Vein endothelial cell (primary cell): ENCODE measurements around a stretch of chr5.

DNA sequence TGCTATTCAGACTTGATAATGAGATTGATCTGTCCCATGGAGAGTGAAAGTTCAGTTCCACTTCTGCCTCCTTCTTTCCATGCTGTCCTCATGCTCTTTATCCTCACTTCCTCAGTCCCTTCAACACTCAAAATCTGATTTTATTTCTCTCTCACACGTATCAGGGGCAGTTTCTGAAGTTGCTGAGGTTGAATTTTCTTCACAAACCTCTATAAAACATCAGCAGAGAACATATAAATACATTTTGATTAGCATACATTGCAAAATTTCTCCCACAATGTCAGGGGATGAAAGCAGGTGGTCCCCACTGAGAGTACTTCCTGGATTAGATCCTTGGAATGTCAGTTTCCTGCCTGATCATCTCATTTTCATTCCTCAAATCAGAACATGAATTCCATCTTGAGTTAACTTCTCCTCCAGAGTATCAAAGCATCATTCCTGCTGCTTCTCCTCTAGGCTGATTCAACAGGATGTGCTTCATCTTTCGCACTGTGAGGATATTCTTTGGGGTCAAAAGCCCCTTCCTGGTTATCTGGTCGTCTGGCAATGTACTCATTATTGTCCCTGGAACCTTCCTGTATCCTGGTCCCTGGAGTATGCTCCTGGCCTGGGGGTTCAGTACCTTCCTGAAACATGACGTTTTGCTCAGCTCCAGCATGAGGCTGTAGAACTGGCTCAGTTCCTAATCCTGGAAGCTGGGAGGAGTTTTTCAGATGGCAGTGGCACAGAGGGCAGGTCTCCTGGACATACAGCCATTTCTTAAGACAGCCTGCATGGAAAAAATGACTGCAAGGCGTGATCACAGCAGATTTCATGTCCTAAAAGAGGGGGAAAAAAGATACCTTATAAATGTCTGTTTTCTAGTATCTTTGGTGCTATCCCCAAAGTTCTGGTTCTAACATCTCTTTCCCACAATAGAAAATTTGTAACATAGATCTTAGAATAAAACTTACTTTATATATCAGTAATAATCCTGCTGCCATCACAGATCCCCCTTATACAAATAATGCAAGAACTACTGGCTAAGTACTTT is 50.8 kb downstream of the RNF145 start:
- CAGE, long polyA plus RNA = no peak

GRCh38 chr5:159178922-159179678 is 30.3 kb downstream of the RNF145 start:
- CAGE, long polyA plus RNA = no peak

DNA sequence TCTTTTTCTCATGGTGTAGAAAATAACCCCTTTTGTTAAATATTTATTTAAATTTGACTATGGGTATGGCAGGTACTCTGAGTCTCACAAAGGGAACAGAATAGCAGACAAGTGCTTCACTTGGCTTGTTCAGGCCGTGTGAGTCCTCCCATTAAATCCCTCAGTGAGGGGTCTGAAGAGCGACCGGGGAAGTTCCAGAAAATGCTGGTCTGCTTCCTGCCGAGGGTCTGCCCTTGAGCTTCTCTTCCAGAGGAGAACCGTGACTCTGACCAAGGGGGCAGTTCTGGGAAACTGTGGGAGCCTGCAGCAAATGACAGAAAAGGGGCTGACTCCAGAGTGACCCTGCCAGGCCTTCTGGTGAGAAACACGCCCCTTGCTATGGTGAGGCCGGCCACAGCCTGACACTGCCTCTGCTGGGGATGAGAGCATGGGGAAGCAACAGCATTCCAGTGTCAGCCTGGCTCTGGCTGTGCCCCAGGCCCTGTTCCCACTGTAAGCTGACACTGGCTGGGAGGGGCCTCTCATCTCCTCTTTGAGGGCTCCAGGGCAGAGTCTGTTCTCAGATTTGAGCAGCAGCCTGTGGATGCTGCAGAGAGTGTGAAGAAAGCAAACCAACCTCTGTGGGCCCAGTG is 179.9 kb upstream of the IL12B start:
- CAGE, long polyA plus RNA = no peak

DNA sequence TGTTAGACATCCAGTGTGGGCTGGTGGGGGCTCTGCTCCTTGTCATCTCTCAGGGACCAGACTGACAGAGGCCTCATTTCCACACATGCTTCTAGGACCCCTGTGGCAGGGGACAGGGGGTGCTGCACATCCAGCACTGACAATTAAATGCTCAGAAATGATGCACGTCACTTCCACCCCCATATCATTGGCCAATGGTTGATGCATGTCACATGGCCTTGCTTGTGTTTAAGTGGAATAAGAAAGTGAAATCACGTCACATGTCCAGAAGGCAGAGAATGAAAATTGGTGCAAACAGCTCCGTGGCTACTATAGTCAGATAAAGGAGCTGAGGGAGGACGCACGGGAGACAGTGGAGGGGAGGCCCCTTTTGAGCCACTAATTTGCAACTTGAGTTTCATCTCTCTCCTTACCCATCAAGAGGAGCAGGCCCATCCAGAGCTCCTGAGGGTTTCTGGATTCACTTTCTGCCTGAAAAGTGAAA is 134.1 kb upstream of the ADRA1B start:
- CAGE, long polyA plus RNA = no peak

DNA sequence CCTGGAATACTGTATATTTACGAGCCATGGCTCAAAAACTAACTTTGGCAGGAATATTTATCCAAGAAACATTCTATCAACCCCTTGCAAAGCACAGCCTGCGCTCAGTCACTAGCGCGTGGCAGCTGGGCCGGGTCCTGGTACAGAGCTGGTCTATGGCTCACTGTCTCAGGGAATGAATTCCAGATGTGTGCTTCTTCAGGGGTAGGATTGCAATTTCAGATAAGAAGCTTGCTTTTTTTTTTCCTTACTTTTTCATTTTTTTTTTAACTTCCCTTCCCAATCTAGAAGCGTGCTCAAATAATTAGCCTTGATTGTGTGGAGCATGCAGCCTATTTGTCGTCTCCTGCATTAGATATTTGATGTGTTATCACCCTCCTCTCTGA is 128.9 kb upstream of the ADRA1B start:
- CAGE, long polyA plus RNA = no peak

- CAGE, long polyA plus RNA = no peak
Measured at GRCh38 chr5:160061643-160062004, 52.7 kb downstream of the TTC1 start.

GRCh38 chr5:160080313-160080871 is 38.9 kb downstream of the PWWP2A start:
- CAGE, long polyA plus RNA = no peak

GRCh38 chr5:160093495-160094355 is 25.5 kb downstream of the PWWP2A start:
- CAGE, long polyA plus RNA = no peak

GRCh38 chr5:160132908-160134181 is 14.1 kb upstream of the PWWP2A start:
- CAGE, long polyA plus RNA = no peak

GRCh38 chr5:160187963-160188996 is 41.0 kb upstream of the FABP6 start:
- CAGE, long polyA plus RNA = no peak

- CAGE, long polyA plus RNA = no peak
Measured at GRCh38 chr5:160315829-160316316, 3.5 kb upstream of the CCNJL start.

DNA sequence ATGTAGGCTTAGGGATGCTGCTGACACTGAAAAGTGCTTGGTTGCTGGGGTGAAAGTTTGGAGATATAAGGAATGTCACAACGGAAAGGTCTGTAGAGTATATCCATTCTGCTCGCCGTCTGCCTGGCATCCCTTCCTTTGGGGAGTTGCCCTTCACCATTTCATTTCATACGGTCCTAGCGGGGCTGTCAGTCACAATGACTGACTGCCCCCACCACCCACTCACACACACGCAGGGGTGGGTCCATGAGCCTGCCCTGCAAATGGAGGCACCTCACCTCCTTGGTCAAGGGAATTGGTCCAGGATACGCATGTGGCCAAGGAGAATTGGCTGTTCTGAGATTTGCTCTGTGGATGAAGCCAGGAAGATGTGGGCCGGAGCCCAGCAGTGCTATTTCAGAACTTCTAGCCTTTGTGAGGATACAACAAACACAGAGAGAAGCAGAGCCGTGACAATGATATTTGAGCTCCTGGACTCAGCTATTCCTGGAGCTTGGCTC is 17.1 kb downstream of the C1QTNF2 start:
- CAGE, long polyA plus RNA = no peak

- CAGE, long polyA plus RNA = no peak
Measured at GRCh38 chr5:160357834-160358305, 12.6 kb downstream of the C1QTNF2 start.

GRCh38 chr5:160470670-160471493 is 49.2 kb downstream of the PTTG1 start:
- CAGE, long polyA plus RNA = no peak

DNA sequence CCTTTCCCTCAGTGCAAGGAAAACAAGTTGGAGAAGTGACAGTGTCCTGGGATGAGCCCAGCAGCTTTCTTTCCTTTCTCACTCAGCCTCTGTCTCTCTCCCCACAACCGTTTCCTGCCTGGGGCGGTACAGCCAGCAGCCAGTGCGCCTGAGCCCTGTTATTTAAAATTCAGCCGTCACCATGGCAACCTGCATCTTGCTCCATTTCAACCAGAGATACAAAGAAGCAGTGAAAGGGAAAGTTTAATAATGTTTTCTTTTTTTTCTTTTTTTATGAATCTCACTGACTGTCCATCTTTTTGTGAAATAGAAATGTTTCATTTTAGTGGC is 85.0 kb downstream of the PTTG1 start:
- CAGE, long polyA plus RNA = no peak

DNA sequence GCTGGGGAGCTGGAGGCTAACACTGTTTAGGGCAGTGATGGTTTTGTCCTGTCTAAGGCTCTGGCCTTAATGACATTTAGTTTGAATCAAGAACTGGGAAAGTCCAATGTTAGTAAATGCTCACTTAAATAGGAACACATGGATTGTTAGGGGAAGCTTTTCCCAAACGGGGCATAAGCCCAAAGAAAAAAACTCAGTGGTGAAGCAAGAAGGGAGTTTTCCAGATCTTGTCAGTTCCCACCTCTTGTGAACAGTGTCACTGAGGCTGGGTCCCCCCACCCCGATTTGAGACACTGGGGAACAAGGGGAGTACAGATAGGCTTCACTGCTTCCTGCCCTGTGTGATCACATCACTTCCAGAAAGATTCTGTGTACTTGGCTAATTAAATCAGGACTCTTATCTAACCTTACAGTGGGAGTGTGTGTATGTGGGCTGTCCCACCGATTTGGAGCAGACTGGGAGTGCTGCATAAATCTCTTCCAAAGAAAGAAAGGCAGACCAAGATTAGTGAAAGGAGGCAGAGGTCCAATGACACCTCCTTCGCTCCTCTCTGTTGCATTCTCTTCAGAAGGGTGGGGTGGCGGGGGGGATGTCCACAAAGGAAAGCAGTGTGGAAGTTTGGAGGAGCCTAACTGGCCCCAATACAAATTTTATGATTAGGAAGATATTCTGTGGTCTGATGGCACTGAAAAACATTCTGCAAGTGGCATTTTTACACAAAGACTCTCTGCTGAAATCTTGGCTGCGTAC is 206.5 kb downstream of the PTTG1 start:
- CAGE, long polyA plus RNA = no peak

- CAGE, long polyA plus RNA = no peak
Measured at GRCh38 chr5:160656961-160657671, 194.9 kb downstream of the ATP10B start.

GRCh38 chr5:160683440-160683999 is 168.5 kb downstream of the ATP10B start:
- CAGE, long polyA plus RNA = no peak

DNA sequence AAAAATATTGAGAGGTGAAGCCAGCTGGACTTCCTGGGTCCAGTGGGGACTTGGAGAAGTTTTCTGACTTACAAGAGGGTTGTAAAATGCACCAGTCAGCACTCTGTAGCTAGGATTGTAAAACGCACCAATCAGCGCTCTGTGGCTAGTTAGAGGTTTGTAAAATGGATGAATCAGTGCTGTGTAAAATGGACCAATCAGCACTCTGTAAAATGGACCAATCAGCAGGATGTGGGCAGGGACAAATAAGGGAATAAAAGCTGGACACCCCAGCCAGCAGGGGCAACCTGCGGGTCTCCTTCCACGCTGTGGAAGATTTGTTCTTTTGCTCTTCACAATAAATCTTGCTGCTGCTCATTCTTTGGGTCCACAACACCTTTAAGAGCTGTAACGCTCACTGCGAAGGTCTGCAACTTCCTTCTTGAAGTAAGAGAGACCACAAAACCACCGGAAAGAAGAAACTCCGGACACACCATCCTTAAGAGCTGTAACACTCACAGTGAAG is 201.2 kb downstream of the GABRG2 start:
- CAGE, long polyA plus RNA = no peak

GRCh38 chr5:163153568-163153780 is 283.9 kb upstream of the CCNG1 start:
- CAGE, long polyA plus RNA = no peak